Peritoneum (tissue), 1 donor: ENCODE measurements around a stretch of chr4.

DNA sequence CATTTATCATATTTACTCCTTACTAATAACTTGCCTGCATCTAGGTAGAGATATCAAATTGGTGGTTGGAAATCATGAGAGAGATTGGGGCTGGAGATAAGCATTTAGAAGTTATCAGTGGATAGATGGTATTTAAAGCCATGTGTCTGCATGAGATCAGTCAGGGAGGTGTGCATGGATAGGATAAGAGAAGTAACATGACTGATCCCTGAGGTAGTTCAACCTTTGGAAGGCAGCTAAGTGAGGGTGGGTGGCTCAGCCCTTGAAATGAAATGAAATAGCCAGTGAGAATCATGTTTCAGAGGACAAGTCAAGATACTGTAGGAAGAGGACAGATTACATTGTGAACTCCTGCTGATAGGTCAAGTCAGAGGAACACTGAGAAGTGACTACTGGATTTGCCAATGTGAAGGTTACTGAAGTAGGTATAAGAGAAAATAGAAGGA is 43.3 kb downstream of the MRPL1 start:
- PRO-cap = no peak

GRCh38 chr4:78142464-78143129 is 85.5 kb downstream of the FRAS1 start:
- PRO-cap = no peak

DNA sequence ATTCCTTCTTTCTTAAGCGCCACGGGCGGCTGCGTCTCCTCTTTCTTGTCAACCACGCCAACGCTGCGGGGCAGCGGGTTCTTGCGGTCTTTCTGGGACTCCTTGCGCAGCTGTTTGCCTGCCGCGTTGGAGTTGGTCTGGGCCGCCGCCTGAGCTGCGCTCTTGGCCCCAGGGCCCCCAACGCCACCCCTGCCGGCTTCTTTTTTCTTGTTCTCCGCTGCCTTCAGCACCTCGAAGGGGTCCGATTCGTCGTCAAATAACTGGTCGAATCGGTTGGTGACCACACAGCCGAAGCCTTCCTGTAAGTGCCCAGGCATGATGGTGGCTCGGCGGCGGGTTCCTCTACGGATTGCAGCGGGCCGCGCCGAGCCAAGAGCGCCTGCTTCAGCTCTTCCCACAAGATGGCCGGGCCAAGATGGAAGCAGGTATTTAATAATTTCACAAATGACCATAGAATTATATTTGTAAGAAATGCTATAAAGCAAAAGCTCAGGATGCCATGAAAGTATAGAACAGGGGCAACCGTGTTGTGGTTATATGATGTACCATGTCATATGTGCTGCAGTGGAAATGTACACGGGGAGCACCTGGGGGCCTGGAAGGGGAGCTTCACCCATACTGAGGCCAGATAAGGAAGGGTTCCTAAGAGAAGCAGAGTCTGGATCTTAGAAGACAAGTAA is 124.7 kb downstream of the FRAS1 start:
- PRO-cap = no peak

GRCh38 chr4:78560461-78561148 is 9.0 kb downstream of the ANXA3 start:
- PRO-cap = no peak

DNA sequence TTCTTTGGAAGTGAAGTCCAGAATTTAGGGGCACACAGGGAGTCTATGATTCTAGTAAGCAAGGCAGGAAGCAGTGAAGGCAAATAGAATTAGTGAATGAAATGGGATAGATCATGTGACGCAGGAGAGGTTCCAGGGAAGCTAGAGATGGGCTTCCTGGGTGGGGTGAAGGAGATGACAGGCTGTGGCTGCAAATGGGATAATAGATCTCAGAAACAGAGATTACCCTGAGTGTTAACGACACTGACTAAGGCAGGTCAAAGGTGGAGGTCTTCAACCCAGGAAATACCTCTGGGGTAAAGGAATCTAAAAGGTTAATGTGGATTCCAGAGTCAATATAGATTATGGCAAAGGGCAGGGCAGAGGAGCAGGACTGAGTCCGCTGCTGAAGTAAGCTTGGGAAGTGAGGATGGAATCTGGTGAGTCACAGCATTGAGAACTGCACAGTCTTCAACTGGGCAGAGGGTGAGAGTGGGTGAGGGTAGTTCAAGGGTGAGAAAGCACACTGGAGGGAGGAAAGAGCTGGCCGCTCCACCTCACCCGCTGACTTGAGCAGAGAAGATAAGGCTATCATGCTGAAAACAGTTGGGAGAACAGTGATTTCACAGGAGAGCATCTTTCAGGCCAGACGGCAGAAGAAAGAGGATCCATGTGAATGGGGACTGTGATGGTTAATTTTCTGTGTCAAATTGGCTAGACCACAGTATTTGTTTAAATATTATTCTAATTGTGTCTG is 70.9 kb downstream of the ANXA3 start:
- PRO-cap = no peak

- PRO-cap = no peak
Measured at GRCh38 chr4:78645695-78646793, 94.5 kb downstream of the ANXA3 start.

DNA sequence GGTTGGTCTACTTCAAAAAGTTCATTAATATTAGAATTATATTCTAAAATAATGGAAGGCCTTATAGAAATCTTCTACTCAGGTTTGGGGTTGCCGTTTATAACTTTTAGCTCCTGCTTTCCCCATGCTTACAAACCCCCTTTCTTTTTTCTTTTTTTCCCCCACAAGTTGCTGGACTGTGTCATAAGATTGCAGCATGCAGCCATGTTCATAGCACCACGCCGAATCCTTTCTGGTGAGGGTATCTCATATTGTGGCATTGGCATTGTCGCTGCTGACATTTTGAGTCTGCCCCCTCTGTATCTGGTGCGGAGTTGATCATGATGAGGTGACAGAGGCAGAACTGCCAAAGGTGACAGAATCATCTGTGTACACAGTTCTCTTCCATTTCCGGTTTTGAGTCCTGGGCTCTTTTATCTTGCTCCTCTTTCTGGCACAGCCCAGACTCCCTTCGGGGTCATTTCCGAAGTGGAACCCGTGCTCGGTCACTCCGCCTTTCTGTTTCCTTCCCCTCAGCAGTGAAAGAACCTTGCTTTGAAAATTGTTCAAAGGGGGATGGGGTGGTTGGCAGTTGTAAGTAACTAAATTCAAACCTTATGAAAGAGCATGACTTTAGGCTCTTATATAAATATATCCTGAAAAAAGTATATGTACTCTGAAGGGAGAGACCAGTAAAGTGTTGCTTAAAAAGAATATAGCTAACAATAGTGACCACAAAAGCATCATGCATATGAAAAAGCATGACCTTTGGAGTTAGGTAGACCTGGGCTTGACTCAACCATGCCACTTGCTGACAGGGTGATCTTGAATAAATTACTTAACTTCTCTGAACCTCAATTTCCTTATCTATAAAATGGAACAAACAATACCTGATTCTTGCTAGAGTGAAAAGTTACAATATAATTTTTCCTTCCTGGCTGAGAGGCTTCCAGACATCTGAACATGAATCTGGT is 55.0 kb upstream of the BMP2K start:
- PRO-cap = no peak

GRCh38 chr4:78775039-78776164 is 748 bp upstream of the BMP2K start:
- PRO-cap = bidirectional peak, plus-strand start at chr4:78775617, minus-strand start at chr4:78775589

- PRO-cap = no peak
Measured at GRCh38 chr4:78787172-78788066, 11.3 kb downstream of the BMP2K start.

DNA sequence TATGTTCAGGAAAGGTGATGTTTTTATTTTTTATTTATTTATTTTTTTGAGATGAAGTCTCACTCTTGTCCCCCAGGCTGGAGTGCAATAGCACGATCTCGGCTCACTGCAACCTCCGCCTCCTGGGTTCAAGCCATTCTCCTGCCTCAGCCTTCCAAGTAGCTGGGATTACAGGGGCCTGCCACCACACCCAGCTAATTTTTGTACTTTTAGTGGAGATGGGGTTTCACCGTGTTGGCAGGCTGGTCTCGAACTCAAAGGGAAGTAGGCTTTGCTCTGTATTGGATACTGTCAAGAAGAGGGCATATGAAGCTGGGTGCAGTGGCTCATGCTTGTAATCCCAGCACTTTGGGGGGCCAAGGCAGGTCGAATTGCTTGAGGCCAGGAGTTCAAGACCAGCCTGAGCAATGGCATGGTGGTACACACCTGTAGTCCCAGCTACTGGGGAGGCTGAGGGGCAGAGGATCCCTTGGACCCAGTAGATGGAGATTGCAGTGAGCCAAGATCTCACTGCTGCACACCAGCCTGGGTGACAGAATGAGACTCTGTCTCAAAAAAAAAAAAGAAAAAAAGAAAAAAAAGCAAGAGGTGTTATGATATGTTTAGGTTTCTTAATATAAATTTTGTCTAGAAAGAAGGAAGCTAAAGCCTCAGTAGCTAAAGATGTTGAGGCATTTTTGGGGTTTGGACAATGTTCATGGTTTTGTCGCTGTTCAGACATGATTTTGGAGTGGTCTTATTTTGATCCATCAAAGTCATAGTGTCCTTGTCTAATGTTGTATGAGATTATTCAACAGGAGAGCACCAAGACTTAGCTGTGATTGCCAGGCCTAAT is 72.4 kb downstream of the PAQR3 start:
- PRO-cap = no peak

DNA sequence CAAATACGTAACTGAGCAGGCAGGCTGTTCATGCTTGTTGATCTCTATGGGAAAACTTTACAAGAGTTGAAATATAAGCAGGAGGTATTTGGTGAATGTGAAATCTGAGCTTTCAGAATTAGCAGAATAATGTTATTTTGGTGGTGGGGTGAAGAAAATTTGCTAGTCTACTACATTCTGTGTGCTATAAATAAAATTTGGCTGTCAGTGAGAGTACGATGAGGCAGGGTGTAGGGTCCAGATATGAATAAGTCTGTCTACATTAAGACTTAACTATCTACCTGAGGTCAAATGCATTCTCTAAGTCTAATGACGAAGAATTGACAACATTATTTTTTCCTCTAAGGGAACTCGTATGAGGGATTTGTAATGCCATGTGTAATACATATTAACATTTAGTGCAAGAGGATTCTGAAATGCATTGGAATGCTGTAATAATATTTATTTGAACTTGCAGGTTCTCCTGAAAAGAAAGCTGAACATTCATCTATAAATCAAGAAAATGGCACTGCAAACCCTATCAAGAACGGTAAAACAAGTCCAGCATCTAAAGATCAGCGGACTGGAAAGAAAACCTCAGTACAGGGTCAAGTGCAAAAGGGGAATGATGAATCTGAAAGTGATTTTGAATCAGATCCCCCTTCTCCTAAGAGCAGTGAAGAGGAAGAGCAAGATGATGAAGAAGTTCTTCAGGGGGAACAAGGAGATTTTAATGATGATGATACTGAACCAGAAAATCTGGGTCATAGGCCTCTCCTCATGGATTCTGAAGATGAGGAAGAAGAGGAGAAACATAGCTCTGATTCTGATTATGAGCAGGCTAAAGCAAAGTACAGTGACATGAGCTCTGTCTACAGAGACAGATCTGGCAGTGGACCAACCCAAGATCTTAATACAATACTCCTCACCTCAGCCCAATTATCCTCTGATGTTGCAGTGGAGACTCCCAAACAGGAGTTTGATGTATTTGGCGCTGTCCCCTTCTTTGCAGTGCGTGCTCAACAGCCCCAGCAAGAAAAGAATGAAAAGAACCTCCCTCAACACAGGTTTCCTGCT is 28.8 kb downstream of the PAQR3 start:
- PRO-cap = no peak

GRCh38 chr4:78915972-78916307 is 23.3 kb downstream of the PAQR3 start:
- PRO-cap = no peak

DNA sequence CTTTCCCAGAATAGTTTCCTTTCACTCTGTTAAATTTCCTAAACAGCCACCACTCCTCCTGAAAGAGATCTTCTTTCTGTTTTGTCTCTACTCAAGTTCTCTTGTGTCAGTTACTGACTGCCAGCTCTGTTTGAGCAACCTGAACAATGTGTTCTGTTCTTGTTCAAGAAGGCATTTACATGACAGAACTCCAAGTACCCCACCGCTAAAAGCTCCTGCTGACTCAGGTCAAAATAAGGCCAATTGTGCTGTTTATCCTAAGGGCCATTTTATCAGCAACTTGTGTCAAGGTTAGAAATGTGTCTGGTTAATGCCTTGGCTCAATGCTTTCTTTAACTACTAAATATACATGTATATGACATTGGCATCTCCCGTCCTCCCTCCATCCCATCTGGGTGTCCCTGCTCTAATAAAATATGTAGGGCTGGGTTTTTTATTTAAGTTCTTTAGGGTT is 144.2 kb upstream of the PAQR3 start:
- PRO-cap = no peak

GRCh38 chr4:79598625-79599337 is 190.8 kb upstream of the GK2 start:
- PRO-cap = no peak

GRCh38 chr4:79599764-79600345 is 191.8 kb upstream of the GK2 start:
- PRO-cap = no peak

DNA sequence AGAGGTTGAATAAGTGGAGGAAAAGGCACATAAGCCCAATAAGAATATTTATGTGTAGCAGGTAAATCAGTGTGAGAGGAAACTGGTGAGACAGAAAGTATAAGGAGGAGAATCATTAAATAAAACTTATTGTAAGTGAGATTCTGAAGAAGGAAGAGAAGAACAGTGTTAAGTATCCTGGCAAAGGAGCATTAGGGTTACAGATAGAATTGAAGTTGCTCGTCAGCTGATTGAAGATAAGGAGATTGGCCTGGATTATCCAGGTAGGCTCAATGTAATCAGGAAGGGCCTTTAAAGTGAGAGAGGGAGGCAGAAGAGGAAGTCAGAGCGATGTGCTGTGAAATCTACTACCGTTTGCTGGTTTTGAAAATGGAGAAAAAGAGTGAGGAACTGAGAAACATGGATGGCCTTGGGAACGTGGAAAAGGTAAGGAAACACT is 245.8 kb downstream of the ANTXR2 start:
- PRO-cap = no peak

DNA sequence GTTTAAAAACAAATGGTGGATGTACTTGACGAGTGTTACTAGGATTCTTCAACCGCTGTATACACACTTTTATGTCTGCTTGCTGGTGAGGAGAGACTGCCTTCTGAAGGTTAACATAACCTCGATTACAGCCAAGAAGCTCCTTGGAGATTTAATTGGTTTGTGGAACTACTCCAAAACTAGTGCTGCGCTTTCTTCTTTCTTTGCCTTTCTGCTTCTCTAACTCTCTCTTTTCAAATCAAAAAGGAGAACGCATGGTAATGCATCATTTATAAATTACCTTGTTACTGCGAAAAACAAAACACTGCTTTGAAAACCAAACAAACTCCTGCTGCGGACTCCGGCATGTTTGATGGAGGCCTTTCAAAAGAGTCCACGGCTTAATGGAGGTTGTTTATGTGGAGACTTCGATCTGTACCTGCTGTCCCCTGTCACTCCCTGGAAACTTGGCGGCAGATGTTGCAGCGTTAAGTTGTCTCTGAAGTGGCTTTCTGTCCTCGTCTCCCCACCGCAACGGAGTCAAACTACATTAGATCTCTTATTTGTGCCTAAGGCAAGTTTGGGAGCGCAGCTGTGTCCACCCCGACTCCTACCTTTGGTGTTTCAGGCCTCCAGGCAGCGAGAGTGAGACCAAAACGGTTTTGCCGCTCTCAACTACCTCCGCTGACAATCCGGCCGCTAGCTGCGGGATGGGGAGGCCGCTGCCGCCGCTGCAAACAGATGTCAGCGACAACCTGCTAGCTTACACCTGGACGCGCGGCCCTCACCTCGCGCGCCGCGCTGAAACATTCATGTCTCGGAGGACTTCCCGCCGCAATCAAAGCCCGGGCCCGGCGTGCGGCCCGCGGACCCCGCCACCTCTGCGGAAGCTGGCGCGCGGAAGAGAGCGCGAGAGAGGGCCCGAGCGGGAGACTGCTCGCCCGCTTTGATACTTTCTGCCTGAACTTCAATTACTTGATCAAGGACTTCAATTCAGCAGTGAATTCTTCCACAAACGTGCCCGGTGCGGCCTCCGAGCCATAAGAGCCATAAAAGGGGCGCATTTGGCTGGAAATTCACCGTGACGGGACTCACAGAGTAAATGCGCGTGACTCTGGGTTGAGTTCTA is 108.6 kb downstream of the ANTXR2 start:
- PRO-cap = no peak

- PRO-cap = no peak
Measured at GRCh38 chr4:80017203-80017588, 55.8 kb downstream of the ANTXR2 start.

DNA sequence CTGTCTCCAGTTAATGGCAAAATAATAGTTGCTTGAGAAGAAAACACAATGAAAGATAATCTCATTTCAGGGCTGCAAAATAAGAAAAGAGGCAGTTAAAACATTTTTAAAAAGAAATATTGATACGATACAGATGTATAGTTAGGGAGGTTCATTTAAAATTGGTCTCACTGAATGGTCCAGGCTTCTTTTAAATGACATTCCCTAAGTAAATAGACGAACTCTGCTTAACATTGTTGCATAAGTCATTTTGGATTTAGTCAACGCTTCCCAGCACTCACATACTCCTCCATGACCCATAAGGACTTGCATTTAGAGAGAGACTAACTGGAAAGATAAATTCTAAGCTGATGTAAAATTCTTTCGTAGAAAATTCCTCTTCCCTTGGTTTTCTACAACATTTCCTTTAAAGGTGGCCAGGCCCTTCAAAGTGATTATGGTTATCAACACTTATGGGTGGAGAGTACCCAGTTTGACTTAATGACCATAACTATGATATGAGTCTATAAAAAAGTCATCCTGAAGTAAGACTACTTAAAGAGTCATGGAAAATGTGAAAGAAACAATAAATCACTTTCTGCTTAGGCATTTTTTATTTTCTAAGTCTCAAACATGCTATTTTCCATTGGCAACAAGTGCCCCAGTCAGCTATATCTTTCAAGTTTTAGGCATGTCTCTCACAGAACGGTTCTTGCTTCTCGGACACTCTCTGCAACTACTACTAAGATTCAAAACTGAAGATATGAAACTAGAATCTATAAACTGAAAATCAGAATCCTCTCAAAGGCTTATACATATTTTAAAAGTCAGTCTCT is 3.4 kb downstream of the ANTXR2 start:
- PRO-cap = no peak

DNA sequence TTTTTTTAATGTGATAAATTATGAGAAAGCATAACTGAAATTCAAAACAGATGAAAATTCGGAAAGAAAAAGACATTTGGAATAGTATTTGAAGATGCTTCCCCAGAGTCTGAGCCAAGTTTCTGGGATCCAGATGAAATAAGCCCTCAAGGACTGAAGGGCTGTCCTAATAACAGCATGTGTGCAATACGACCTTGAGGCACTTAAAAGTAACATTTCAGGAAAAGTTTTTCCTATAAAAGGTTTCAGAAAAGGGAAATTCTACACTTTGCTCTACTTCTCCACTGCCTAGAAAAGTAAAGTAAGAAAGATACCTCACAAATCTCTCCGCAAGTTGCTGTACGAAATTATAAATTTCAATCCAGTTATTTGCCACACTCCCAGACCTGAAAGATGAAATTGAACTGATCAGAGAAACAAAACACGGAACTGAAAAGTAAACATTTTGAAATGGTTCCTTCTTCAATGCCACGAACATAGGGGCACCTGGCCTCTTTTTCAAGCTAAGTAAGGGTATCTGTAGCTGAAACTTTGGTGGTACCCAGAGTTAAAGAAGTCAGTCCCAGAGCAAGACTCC is 1.7 kb downstream of the ANTXR2 start:
- PRO-cap = no peak